NT2/D1 (cell line): Measurements from ENCODE around the genes PRDM2 and CASP9.

DNA sequence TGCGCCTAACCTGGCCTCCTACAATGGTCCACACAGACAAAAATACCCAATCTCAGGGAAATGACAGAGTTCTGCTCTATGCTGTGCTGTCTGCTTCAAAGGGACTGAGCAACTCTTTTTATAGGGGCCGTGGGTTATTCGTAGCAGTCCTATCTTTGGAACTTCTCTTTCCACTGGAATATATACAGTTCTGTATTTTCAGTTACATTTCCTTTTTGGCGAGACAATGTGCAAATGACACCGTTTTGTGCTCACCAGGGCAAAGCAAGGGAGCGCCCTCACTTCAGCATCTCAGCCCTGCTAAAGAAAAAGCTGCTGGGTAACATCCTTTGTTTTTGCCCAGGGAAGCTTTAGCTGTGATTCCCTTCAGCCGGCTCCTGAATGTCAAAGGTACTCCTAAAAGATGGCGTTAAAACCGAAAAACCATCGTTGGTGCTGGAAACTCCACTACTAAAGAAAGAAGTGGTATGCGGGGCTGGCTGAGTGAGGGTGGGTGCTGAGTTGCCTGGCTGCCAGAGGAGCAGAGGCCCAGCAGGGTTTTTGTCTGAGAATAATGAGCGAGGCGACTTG, 1.7 kb downstream of the PDPN start:
- RRBS, 2 experiments, result no CpG with 5 or more reads among the region's 13 CpGs

DNA sequence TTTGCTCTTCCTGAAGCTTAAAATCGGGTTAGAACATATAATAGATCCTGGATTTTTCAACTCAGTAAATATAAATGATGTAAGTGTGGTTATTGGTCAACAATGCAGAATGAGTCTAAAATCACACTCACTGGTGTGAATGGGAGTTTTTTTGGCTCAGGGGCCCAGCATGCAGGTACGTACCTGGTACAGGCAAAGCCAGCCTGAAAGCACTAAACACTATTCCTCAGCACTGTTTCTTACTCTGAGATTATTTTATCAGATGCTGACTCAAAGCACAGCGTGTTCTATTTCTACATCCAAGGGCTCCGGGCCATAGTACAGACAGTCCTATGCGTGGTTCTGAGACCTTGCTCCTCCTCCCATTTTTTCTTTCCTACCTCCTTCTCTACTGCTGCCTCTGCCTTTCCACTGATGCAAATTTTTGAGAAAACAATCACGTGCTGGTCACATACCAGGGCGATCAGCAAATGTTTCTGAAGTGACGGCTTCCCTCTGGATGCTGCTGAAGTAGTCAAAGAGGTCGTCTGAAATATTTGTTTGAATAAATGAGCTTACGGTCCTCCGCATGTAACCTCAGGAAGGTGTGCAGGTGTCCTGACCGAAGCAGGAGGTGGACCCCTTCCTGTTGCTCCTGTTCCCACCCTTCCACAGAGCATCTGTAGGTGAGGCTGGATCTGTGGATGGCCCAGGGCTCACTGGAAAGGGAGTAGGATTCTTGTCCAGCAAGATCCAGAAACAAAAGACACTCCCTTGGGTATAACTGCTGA, 36.3 kb downstream of the PDPN start:
- RRBS, 2 experiments, result no CpG with 5 or more reads among the region's 12 CpGs

DNA sequence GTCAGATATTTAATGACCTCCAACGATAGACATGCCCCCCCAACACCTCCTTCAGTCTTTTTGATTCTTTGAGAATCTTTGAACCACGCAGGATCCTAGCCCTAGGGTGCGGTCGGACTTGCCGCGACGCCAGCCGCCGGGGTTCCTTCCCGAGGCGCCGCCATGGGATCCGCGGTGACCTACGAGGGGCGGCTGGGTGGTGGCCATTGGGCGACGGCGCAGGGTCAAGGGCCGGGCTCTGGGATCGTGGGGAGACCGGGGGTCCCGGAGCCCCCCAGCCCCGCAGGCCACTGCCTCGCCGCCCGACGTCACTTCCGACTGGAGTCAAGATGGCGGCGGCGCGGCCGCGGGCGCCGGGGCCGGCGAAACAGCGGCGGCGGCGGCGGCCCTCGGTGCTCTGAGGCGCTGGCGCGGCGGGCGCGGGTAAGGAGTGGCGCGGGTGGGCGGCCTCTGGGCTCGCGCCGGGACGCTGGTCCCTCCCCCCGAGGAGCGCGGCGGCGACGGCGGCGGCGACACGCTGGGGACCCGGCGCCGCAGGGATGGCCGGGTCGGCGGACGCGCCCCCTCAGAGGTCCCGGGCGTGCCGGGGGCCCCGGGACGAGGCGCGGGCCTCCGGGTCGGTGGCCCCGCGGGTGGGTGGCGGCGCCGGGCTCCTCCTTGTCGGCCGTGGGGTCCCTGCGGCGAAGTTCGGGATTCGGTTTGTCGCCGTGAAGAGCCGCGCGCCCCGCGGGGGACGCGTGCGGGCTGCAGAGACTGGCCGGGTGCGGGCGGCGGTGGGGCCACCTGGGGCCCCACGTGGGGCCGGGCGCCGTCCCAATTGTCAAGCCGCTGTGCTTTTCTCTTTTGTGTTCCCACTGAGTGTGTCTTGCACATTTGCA, at the start of gene PRDM2:
Gene PRDM2, plus strand, starts transcription at position 311 of the 878 bp plus-strand sequence.
- RRBS, 2 experiments, result 4 to 5% methylated on average over 40 to 49 of the region's 115 CpGs

GRCh38 chr1:13708166-13708634, 8.2 kb downstream of the PRDM2 start:
- RRBS, 2 experiments, result no CpG with 5 or more reads among the region's 8 CpGs

DNA sequence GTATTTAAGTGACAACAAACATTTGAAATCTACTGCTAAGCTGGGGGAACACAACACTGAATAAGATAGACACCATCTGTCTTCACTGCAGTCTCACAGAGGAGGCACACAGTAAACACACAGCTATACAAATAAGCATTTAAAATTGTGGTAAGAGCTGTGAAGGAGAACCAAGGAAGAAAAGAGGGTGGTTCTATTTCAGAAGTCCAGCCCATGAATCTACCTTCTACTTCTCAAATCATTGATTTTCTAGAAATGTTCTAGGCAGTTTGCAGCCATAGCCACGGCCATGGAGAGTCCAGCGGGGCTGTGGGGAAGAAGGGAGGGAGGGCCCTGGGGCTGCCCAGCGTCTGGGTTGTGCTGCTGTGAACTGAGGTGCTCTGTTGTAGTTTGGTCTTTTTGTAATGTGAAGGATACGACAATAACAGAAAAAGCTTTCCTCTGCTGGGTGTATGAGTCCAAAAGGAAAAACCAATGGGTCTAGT, 28.2 kb downstream of the PRDM2 start:
- RRBS, 2 experiments, result no CpG with 5 or more reads among the region's 4 CpGs

- RRBS, 2 experiments, result under 1 to 1% methylated on average over 29 to 48 of the region's 91 CpGs
Measured at GRCh38 chr1:13749514-13750570, 49.9 kb downstream of the PRDM2 start.

DNA sequence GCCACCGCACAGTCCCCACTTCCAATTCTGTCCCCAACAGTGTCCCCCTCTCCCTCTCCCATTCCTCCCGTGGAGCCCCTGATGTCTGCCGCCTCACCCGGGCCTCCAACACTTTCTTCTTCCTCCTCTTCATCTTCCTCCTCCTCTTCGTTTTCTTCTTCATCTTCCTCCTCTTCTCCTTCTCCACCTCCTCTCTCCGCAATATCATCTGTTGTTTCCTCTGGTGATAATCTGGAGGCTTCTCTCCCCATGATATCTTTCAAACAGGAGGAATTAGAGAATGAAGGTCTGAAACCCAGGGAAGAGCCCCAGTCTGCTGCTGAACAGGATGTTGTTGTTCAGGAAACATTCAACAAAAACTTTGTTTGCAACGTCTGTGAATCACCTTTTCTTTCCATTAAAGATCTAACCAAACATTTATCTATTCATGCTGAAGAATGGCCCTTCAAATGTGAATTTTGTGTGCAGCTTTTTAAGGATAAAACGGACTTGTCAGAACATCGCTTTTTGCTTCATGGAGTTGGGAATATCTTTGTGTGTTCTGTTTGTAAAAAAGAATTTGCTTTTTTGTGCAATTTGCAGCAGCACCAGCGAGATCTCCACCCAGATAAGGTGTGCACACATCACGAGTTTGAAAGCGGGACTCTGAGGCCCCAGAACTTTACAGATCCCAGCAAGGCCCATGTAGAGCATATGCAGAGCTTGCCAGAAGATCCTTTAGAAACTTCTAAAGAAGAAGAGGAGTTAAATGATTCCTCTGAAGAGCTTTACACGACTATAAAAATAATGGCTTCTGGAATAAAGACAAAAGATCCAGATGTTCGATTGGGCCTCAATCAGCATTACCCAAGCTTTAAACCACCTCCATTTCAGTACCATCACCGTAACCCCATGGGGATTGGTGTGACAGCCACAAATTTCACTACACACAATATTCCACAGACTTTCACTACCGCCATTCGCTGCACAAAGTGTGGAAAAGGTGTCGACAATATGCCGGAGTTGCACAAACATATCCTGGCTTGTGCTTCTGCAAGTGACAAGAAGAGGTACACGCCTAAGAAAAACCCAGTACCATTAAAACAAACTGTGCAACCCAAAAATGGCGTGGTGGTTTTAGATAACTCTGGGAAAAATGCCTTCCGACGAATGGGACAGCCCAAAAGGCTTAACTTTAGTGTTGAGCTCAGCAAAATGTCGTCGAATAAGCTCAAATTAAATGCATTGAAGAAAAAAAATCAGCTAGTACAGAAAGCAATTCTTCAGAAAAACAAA, 81.3 kb downstream of the PRDM2 start:
- RRBS, 2 experiments, result no CpG with 5 or more reads among the region's 25 CpGs

DNA sequence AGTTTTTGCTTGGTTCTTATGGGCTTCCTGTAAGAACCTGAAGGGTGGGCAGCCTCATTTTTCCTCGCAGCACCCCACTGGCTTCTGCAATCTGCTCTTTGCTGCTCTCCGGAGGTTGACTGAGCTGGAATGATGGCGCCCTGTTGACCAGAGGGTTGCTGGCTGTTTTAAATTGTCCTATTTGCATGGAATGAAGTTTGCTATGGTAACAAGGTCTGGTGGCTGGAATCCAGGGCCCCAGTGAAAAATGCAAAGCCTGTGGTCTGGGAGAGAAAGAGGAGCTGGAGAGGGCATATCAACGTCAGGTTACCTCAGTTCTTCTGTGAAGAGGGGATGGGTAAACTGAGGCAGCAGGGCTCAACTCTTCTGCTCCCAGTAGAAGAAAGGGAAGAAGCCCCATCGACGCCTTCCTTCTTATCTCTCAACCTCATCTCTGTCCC, 881 bp upstream of the KAZN start:
- RRBS, 2 experiments, result no CpG with 5 or more reads among the region's 6 CpGs

DNA sequence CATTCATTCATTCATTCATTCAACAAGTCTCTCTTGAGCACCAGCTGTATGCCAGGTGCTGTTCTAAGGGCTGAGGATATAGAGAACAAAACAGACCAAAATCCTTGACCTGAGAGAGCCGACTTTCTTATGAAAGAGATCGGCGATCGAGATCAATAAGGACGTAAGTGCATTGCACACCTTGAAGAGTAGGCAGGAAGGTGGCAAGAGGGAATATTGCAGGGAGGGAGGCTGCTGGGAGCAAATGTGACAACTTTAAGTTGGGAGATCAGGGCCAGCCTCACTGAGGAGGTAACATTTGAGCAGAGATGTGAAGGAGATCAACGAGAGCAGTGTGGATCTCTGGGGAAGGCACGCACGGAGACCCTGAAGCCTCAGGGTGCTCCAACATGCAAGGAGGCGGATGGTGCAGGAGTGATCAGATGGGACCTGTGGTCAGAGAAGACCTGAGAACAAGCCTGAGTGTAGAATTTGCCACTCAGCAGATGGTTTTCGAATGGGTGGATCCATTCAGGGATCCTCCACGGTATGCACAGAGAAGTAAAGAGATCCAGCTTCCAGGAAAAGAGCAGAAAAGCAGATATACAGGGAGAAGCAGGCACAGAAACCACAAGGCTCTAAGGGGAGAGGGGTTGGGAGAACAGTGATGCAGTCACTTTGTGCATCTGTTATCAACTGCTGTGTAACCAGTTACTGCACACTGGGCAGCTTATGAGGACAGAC, 138.5 kb downstream of the KAZN start:
- RRBS, 2 experiments, result no CpG with 5 or more reads among the region's 11 CpGs

GRCh38 chr1:15027784-15028242, 125.7 kb upstream of the TMEM51 start:
- RRBS, 2 experiments, result no CpG with 5 or more reads among the region's 12 CpGs

- RRBS, 2 experiments, result no CpG with 5 or more reads among the region's 5 CpGs
Measured at GRCh38 chr1:15407176-15407636, 2.5 kb upstream of the EFHD2 start.

- RRBS, 2 experiments, result no CpG with 5 or more reads among the region's 4 CpGs
Measured at GRCh38 chr1:15414959-15415357, 5.3 kb downstream of the EFHD2 start.

GRCh38 chr1:15426290-15427307, 11.6 kb upstream of the CTRC start:
- RRBS, 2 experiments, result 100% methylated on average over 4 of the region's 36 CpGs; no CpG with 5 or more reads in 1 of the 2 experiments

DNA sequence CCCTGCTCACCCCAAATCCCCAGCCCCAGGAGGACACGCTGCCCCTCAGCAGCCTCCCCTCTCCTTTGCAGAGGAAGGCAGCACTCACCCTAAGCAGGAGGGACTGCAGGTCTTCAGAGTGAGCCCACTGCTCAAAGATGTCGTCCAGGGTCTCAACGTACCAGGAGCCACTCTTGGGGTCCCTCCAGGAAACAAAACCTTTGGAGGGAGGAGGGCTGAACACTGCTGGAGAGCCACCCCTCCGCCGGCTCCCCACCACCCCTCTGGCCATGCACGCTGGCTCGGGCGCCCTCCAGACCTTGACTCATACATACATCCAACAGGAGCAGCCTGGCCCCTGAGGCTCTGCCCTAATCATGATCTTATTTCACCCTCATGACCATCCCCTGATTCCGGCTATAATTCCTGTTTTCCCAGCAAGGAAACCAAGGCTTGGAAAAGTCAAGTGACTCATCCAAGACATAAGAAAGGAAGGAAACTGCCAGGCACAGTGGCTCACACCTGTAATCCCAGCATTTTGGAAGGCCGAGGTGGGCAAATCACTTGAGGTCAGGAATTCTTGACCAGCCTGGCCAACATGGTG, 18.0 kb downstream of the CELA2B start:
- RRBS, 2 experiments, result no CpG with 5 or more reads among the region's 10 CpGs

GRCh38 chr1:15524131-15524998, at the start of gene CASP9:
TSS of gene CASP9 (minus strand) at chr1:15524215.
- RRBS, 2 experiments, result 1 to 3% methylated on average over 19 to 20 of the region's 101 CpGs

- RRBS, 2 experiments, result 1 to 2% methylated on average over 8 of the region's 33 CpGs
Measured at GRCh38 chr1:15524999-15525616, 1.1 kb upstream of the CASP9 start.

GRCh38 chr1:15573217-15574054, 11.4 kb downstream of the AGMAT start:
- RRBS, 2 experiments, result no CpG with 5 or more reads among the region's 10 CpGs

- RRBS, 2 experiments, result no CpG with 5 or more reads among the region's 9 CpGs
Measured at GRCh38 chr1:15661025-15661765, 1.7 kb downstream of the RSC1A1 start.

- RRBS, 2 experiments, result no CpG with 5 or more reads among the region's 11 CpGs
Measured at GRCh38 chr1:15689167-15689651, 5.1 kb downstream of the PLEKHM2 start.

DNA sequence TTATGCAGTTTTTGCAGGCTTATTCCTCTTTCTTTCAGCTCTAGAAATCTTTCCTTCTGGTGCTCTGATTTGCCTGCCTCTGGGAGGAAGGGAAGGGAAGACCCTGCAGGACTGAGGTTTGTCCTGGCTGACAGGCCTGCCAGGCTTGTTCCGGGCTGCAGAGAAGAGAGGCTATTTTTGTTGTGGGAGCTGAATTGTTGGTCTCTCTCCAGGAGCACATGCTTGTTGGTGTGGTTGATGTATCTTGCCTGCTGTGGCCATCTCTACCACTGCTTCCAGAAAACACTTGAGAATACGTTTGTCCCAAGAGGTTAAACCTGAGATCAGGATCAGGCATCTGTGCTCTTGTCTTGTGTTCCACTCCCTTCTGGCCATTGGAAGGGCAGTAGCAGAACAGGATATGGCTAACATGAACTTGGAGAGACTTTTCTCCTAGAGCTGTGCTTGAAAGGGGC, 21.6 kb upstream of the SLC25A34 start:
- RRBS, 2 experiments, result no CpG with 5 or more reads among the region's 2 CpGs